Measurements from ENCODE around the gene CD8B2.

- RRBS, result no CpG with 5 or more reads among the region's 3 CpGs
Observed at GRCh38 chr2:102686452-102686878, 50.2 kb downstream of the MFSD9 start.

- RRBS, result no CpG with 5 or more reads among the region's 6 CpGs
Observed at GRCh38 chr2:102764113-102764478, 2.3 kb downstream of the TMEM182 start.

DNA sequence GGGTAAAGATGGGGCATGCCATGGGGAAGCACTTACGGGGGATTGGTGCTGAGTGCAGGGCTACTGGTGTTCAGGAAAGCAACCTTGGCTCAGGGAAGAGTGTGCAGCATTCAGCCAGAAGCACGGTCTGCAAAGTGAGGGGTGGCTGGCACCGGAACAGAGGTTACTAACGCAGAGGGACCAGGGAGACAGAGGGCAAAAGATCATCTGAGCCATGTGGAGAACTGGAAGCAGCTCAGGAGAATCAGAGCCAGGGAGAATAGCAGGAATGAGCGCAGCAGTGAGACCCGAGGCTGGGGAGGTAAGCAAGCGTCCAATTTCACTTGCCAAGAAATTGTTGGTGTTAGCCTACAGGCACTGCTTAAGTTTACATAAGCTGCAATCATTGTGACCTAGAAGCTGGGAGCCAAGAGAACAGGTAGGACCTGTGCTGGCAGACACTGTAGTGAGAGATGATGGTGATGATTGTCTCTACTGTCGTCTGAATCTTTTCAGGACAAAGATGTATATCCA lies 372.6 kb upstream of the POU3F3 start:
- RRBS, result no CpG with 5 or more reads among the region's 8 CpGs

DNA sequence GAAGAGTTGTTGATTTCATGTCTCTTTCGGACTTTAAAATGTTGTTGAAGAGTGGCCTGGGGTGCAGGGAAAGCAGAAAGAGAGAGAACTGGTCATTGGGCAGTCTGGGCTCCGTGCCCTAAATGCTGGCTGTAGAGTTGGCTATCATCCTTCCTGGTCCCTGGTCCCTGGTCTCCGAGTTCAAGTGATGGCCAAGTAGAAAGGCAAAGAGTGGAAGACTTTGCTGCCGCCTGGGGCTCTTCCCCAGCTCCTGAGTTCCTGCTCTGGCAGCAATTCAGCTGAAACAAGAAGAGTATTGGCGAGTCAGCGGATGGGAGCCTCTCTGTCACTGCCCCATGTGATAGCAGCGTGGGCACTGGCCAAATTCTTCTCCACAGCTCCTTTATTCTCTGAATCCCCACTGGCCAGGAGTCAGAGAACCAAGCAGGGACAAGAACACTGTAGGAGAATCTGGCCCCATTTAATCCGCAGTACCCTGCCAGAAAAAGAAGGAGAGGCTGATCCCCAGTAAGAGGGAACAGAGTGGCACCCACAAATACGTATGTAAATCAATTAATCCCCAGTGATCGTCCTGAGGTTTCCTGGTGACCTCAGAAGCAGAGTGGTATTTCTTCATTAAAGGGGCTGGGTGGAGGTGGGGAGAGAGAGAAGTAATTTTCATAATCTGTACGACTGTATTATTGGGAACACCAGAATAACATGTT lies 350.9 kb upstream of the POU3F3 start:
- RRBS, result no CpG with 5 or more reads among the region's 11 CpGs

GRCh38 chr2:104897864-104898500 lies 44.1 kb downstream of the POU3F3 start:
- RRBS, result no CpG with 5 or more reads among the region's 9 CpGs

DNA sequence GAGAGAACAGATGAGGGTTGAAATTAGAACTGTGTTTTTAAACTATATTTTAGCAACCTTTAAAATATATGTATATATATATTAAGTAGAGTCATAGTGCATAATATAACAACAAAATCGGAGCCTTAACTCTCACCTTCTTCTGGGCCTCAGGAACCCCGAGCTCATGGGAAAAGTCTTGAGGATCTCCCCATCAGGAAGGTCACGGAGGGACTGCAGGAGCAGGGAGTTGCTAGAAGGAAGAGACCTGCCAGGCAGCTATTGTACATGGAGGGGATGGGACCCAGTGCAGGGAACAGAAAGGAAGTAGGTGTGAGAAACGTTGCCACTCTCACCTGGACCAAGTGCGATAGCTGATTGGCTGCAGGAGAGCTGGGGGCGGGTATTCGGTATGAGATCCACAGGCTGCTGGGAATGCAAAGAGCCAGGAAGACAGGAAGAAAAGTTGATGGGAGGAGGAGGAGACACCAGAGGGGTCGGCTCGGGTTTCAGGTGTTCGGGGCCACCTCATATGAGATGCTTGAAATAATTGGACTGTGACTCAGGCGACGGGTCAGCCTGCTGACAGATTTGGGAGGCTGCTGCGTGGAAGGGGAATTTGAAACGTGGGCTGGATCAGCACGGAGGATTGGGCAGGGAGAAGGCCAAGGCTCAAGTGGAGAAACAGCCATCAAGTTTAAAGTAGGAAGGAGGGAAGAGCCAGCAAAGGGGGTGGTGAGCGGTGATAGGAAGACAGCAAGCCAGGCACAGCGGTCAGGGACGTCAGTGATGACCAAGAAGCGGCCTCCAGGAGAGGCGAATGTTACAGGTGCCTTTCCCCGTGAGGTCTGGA lies 65.0 kb downstream of the MRPS9 start:
- RRBS, result no CpG with 5 or more reads among the region's 21 CpGs

DNA sequence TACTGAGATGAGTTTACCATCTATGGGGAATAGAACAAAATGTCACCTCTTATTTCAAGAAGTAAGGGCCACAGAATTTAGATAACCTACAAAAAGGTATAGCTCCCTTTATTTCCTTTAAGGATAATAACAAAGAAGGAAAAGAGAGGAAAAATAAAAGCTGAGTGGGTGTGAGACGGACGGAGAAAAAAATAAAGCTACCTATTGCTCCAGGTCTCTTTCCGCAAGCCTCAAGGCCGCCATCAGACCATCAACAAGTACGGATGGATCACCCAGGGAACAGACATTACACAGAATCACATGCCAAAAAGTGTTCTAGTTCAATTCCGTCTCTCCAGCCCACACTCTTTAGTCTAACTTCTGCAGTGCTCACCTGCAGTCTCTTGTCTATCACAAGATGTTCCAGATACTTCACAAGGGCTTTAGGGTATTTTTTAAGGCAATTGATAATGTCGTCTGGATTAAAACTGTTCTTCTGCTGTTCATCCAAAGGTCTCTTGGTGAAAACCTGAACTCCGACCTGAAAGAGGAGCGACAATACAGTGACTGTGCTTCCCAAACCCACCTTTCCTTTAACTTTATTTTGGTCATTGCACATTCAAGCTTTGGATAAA lies 31.7 kb downstream of the GPR45 start:
- RRBS, result no CpG with 5 or more reads among the region's 9 CpGs

DNA sequence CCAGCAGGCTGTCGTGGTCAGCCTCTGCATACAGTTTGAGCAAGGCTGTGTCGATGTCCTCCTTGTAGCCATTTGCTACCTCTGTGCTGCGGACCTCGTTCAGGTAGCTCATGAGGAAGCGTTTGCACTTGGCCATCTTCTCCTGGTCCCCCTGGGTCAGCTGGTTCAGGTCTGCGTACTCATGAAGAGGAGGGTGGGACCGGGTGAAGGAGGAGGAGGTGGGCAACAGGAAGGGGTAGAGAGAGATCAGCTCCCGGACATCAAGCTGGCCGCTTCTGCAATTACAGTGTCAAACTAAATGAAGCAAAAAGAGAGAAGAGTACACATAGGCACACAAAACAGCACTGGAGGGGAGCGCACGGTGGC lies 38.9 kb downstream of the GPR45 start:
- RRBS, result no CpG with 5 or more reads among the region's 11 CpGs

- RRBS, result 100% methylated on average over 1 of the region's 6 CpGs
Observed at GRCh38 chr2:105772483-105772922, 27.8 kb downstream of the NCK2 start.

DNA sequence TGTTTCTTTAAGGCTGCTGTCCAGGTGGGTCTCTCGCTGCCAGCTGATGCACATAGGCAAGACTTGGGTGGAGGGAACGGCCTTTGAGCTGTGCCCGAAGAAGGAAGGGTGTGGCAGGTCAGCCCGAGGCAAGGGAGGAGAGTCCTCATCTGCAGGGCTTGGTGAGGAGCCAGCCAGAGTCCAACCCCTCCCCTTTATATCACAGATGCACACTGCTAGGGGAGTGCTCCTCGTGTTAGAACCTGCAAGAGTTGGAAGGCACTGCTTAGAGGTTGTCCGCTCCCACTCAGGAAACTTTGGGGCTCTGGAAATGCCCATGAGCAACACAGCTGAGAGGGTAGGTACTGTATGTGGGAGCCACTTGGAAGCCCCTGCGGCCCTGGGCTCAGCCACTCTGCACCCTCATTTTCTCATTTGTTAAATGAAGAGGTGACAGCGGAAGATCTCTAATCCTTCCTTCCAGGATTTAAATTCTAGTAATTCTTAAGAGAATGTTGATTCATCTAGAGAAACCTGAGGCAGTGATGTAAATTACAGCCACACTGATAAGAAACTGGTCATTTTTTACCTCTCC lies 46.1 kb downstream of the NCK2 start:
- RRBS, result no CpG with 5 or more reads among the region's 8 CpGs

- RRBS, result no CpG with 5 or more reads among the region's 12 CpGs
Observed at GRCh38 chr2:105871045-105871443, 126.3 kb downstream of the NCK2 start.

GRCh38 chr2:105873704-105874143 lies 129.0 kb downstream of the NCK2 start:
- RRBS, result no CpG with 5 or more reads among the region's 8 CpGs

GRCh38 chr2:106066149-106066393 lies 583 bp downstream of the ECRG4 start:
- RRBS, result no CpG with 5 or more reads among the region's 8 CpGs

DNA sequence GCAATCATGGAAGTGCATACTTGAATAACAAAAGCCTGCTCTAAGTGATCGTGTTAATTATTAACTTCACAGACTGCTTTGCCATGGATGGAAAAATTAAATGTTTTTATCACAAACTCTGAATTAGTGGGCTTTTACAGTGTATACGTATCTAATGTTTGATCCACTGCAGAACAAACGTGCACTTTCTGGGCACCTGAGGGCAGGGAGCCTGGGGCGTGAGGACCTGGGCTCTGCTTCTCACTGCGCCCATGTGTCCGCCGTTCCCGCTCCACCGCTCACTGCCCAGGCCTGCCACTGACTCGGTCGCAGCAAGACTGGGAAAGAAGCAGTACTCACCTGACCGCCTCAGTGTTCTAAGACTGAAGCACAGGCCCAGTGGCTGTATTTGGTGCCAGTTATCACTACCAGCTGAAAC lies 48.0 kb downstream of the ECRG4 start:
- RRBS, result no CpG with 5 or more reads among the region's 12 CpGs

DNA sequence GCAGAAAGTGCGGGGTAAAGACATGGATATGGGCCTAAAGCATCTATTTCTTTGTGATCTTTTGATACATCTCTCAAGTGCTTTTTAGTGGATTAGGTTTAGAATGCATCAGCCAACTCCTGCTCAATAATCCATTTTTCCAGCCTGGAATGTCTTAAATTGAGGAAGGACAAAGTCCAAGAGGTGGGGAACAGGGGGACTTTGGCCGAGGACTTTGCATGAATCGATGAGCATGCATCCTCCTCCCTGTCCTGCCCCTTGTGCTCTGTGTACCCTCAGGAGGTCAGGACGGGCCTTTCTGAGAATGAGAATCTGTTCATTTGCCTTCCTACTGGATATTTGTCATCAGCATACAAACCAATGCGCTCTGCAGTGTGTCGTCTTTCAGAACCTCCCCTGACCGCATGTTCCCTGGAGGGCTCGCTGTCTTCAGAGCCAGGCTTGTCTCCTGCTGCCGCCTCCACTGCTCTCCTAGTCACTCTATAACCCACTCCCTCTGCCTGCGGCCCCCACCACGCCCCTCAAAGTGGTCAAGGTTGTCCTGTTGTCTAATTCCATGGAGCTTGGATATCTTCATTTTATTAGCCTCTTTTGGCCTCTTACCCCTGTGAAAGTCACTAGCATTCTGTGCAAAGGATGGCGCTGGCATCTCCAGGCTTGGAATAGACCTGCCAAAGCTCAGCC lies 83.6 kb downstream of the RGPD3 start:
- RRBS, result no CpG with 5 or more reads among the region's 12 CpGs

DNA sequence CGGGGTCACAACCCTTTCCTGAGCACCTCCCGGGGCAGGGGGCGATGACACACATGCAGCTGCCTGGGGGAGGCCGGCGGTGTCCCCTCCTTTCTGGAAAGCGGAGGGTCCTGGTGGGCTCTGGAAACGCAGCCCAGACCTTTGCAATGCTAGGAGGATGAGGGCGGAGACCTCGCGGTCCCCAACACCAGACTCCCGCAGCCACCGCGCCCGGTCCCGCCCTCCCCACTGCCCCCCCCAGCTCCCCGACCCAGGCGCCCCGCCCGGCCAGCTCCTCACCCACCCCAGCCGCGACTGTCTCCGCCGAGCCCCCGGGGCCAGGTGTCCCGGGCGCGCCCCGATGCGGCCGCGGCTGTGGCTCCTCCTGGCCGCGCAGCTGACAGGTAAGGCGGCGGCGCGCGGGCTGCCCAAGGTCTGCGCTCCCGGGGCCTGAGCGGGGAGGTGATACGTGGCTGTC lies at the start of gene CD8B2:
TSS of gene CD8B2 (plus strand) at position 278 of the 457 bp plus-strand sequence.
- RRBS, result 13% methylated on average over 7 of the region's 42 CpGs

- RRBS, result no CpG with 5 or more reads among the region's 6 CpGs
Observed at GRCh38 chr2:106559964-106560482, 72.9 kb downstream of the CD8B2 start.

DNA sequence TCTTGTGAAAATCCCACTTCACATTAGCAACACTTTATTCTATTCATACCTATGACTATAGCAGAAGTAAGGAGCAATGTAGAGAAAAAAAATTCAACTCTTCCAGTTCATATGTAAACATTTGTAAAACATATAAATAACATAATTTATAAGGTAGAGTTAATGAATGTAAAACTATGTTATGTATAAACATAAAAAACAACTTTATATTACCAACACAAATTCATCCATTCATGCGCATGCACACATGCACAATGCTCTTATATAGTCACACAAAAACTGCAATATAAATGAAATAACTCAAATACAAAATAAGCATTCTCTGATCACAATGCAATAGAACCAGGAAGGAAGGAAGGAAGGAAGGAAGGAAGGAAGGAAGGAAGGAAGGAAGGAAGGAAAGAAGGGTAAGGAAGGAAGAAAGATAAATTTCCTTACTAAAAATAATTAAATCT lies 381.8 kb upstream of the RGPD4 start:
- RRBS, result no CpG with 5 or more reads among the region's 1 CpG

DNA sequence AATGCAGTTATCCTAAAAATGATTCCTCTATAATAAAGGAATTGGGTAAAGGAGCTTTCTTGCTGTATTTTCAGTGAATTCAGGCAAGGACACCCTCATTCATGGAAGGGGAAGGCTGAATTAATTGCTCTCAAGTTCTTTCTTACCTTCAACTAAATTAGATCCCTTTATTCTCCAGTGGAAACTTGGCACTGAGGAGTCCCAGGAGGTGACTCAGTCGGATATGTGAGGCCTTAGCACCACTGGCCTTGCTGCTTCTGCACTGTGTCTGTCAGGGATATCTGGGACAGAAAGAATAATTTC lies 53.2 kb downstream of the LIMS1 start:
- RRBS, result no CpG with 5 or more reads among the region's 1 CpG

GRCh38 chr2:108619576-108620053 lies 85.3 kb downstream of the LIMS1 start:
- RRBS, result no CpG with 5 or more reads among the region's 7 CpGs

Measured in AG09309 (cell line).